Caco-2 (cell line): ENCODE measurements around a stretch of chr6.

DNA sequence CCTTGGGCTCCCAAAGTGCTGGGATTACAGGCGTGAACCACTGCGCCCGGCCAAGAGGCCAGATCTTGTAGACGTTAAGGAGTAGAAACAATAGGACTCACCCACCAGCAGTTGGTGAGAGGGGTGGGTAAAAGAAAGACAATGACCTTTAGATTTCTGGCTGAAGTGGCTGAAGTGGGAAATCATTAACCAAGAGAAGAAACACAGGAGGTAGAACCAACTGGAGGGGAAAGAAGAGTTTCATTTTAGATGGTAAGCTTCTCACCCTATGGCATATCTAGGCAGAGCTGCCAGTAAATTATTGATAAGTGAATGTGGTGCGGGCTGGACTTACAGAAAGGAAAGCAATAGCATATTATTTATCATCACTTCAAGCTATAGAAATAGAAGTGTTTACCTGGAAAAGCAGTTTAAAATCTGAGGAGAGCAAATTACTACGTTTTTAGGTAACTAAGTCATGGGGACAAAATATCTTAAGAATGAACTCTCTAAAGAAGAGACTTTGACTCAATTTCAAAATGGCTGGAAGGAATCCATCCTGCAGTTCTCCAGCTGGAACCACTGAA, 109.7 kb downstream of the ALDH8A1 start:
- PRO-cap: no peak
- RRBS: no CpG with 5 or more reads among the region's 6 CpGs

GRCh38 chr6:135037085-135037618, 17.5 kb downstream of the HBS1L start:
- PRO-cap: no peak
- RRBS: no CpG with 5 or more reads among the region's 5 CpGs

DNA sequence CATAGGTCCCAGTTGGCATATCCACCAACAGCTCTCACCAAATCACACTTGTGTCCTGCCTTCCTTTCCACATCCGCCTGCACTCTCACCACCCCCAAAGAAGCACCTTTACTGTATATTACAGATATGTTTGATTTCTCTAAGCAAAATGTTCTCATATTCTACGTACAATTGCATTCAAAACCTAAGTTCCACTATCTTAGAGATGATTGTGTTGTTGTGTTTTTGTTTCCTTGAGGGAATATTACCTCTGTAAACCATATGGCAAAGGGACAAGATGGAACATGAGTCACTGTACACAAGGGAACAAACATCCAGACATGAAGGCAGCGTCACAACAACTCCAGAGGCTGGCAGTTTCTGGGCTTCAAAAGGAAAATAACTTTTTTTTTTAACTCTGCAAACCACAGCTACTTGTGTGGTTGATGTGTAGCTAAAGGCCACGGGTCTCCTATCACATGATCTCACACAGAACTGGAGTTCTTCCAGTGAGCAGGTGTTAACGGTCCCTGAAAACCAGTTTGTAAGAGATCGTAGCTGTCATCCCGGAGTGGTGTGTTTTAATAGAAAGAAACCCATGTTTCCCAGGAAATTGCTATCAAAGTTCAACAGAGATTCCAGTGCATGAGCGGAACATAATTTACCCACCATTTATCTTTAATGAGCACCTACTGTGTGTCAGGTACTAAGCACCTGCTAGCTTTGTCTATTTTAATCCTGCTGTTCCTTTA, 33.1 kb upstream of the HBS1L start:
- PRO-cap: no peak
- RRBS: no CpG with 5 or more reads among the region's 8 CpGs

- PRO-cap: no peak
- RRBS: no CpG with 5 or more reads among the region's 4 CpGs
Observed at GRCh38 chr6:135102943-135103397, 48.3 kb upstream of the HBS1L start.

GRCh38 chr6:135110040-135110335, 55.4 kb upstream of the HBS1L start:
- PRO-cap: no peak
- RRBS: no CpG with 5 or more reads among the region's 3 CpGs

- PRO-cap: no peak
- RRBS: no CpG with 5 or more reads among the region's 5 CpGs
Observed at GRCh38 chr6:135192157-135192574, 11.1 kb downstream of the MYB start.

GRCh38 chr6:135192908-135193422, 11.9 kb downstream of the MYB start:
- PRO-cap: no peak
- RRBS: no CpG with 5 or more reads among the region's 4 CpGs

DNA sequence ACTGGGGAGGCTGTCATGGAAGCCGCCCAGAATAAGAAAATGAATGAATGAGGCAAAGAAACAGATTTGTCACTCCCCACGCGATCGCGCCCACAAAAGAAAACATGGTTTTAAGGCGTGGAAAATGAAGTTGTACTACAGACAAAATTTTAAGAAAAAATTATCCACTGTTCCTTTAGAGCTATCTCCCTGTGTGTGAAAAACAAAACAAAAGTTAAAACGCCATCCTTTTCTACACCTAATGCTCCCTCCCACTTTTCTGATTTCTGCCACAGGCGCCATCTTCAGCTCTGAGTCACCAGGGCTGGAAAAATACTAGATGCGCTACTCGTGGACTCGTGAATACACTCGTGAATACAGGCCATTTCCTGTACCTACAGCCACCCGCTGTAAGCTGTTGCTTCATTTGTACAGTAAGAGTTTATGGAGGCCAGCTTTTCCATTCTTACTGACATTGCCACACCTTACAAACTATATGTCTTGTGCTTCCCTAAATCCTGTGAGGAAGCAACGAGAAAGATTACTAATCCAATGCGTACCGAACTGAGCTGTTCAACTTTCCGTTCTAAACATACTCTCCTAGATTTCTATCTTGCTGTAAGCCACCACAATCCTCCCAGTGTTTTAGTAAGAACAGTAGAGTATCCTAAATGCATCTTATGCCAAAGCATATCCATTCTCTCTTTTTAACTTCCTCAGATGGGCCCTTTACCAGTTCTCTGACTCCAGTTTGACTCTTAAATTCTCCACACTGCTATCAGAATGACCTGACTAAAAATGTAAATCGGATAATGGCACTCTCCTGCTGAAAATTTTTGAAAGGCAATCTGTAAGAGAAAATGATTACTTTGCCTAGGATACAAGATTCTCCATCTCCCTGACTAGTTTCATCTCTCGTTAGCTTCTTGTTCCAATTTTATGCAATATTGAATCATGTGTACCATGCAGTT, 864 bp upstream of the AHI1 start:
- PRO-cap: bidirectional peak, plus-strand start at position 293 of the sequence, minus-strand start at position 292 of the sequence
- RRBS: no CpG with 5 or more reads among the region's 19 CpGs

DNA sequence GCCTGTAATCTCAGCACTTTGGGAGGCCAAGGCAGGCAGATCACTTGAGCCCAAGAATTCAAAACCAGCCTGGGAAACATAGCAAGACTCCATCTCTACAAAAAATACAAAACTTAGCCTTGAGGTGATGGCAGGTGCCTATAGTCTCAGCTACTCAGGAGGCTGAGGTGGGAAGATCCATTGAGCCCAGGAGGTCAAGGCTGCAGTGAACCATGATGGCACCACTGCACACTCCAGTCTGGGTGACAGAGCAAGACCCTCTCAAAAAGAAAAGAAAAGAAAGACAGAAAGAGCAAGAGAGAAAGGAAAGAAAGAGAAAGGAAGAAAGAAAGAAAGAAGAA, 105.0 kb downstream of the PDE7B start:
- PRO-cap: no peak

DNA sequence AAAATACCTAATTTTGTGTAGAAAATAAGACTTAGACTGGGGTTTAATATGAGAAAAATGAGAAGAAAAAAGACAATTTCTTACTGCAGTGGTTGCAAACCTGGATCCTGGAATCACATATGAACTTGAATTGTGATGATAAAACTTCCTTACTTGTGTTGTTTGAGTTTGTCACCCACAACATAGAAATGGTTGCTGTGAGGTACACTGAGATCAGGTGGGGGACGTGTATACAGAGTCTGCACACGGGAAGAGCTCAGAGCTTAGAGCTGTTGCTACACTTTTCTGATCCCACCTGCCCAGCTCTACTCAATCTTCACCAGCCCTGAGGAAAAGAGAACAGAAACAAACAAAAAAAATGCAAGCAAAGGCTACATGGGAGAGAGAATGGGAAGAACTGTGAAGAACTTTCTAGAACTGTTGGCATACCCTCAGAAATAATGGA, 133.1 kb downstream of the PDE7B start:
- PRO-cap: no peak
- RRBS: no CpG with 5 or more reads among the region's 2 CpGs

- PRO-cap: no peak
- RRBS: no CpG with 5 or more reads among the region's 2 CpGs
Observed at GRCh38 chr6:136067589-136068015, 182.5 kb downstream of the MTFR2 start.

GRCh38 chr6:136103336-136104103, 146.6 kb downstream of the MTFR2 start:
- PRO-cap: no peak
- RRBS: no CpG with 5 or more reads among the region's 10 CpGs

- PRO-cap: no peak
- RRBS: no CpG with 5 or more reads among the region's 6 CpGs
Observed at GRCh38 chr6:136226780-136227467, 23.2 kb downstream of the MTFR2 start.

DNA sequence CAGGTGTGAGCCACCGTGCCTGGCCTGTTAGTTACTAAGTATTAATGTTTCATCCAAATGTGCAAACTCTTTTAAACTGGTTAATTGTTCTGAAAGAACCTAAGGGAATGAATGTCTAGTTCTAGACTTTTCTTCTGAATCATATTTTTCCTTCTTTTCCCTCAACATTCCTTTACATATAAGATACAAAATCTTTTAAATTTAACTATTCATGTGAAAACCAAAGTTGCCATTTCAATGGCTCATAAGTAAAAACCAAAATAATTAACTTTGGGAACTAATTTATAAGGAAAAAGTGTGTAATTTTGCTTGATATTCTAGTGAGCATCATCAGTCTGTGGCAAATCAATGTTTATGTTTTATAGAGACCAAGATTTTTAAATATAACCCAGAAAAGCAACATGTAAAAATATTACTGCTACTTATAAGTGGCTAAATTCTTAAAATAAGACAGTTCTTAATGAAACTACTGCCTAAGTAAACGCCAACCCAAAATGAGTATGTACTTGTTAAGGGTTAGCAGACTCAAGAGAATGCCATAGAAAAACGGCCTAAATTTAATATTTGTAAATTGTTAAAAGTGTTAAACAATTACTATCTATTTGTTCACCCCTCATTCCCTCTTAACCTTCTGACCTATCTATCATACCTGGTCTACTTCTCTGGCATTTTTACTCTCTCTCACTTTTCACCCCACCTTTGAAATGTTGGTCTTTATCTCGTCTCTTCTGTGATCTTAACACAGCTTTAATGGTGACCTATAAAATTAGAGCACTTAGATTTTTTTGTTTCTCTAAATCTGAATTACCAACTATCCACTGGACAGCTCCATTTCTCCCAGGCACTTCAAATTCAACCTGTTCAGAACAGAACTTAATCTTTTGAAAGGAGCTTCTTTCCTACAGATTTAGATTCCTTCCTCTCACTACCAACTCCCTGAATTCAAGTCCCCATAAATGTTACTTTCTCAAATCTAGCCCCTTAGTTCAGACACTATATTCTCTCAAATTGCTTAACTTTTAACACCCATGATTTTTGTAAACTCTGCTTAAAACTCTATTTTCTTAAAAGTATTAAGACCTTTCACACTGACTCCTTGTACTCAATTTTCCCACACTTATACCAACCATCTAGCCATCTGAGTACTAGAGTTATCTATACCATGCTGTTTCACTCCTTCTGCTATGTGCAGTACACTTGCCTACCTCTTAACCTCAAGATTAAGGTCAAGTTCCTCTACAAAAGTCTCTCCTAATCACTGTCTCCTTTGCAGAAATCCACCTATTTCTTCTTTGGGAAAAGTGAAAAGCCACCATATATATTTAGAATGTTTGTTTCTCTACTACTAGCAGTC, 14.8 kb upstream of the MTFR2 start:
- PRO-cap: no peak
- RRBS: no CpG with 5 or more reads among the region's 4 CpGs

- PRO-cap: no peak
- RRBS: no CpG with 5 or more reads among the region's 1 CpG
Observed at GRCh38 chr6:136508975-136509670, 41.1 kb downstream of the MAP7 start.

- PRO-cap: no peak
- RRBS: no CpG with 5 or more reads among the region's 5 CpGs
Observed at GRCh38 chr6:136510643-136511111, 39.5 kb downstream of the MAP7 start.

DNA sequence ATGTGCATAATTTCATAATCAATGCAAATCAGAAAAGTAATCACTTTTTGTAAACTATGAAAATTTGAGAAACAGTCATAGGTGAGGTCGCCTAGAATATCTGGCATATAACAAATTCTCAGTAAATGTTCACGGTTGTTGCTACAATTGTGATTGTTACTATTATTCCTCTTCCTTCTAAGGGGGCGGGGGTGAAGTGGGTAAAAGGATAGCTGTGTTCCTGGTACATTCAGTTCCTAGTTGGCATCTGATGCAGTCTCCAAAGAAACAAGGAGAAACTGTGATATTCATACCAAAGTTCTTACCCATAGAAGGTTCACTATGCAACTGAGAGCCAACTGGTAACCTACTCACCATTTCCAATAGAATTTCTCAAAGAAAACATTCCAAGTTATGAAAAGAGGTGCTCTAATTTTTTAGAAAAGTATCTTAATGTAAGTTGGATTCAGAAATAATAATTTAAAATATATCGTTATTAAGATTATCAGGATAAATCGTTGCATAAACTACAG, 13.2 kb upstream of the MAP7 start:
- PRO-cap: no peak
- RRBS: no CpG with 5 or more reads among the region's 5 CpGs

GRCh38 chr6:136565828-136566573, 15.8 kb upstream of the MAP7 start:
- PRO-cap: no peak
- RRBS: no CpG with 5 or more reads among the region's 10 CpGs

GRCh38 chr6:136610120-136610633, 60.0 kb upstream of the MAP7 start:
- PRO-cap: no peak
- RRBS: no CpG with 5 or more reads among the region's 3 CpGs

DNA sequence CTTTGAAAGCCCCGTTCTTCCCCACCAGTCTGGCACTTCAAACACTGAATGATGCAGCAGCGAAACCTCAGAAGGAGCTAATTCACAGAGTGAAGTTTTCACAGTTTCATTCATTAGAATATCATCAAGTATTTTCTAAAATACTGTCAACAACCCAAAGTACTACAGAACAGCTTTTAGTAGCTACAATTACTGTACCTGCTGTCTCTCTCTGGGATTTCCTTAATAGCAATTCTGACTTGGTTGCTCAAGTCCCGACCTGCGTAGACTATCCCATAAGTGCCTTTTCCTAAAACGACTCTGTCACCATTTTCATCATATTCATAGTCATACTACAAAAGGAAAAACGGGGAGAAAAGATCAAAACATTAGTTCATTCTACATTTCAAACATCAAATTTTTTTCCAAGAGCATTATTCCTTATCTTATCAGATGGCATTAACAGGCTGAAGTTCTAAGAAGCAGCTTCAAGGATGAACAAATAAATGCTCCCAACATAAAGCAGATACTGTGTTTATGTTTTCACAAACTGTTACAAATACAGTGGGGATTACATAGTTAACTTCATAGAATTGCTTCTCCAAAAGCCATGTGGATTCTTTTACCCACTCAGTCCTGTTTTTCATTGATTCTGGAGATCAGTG, 72.5 kb upstream of the MAP7 start:
- PRO-cap: no peak
- RRBS: no CpG with 5 or more reads among the region's 6 CpGs